Tongue (tissue), 2 donors: Measurements from ENCODE around the gene TMEM201.

DNA sequence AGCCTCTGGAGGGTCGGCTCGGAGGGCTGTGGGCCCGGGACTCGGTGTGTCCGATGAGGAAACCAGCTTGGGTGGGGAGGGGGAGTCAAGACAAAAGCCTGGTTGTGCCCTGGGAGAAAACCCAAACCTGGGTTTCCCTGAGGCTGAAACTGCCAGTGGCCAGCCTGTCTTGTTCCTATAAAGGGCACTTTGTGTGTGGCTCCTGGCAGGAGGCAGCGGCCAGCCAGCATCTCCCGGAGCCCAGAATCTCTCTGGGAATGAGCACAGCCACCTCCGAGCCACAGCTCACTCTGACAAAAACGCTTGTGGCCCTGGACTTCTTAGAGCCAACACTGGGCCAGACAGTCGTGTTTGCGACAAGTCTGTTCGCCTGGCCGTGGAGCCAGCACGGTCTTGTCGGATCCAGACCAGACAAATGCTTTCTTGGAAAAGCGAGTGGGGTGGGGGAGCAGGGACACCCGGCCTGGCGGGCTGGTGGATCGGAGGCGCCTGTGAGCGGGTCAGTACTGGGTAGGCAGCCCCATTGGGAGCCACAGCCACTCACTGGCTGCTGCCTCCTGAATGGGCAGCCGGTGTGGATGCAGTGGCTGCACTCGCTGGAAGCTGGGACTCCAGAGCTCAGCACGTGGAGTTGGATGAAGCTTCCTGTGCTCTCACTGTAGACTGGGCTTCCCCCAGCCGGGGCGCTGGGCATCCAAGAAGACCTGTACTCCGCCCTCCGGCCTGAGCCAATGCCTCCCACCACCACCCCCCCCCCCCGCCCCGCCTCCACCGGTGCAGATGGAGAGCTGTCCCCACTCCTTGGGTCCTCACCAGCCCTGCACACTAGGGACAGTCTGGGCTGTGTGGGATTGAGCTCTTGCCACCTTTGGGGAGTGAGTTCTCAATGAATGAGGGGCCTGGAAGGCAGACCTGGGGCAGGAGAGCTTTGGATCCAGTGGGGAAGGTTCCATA, 32.1 kb downstream of the SPSB1 start:
- RAMPAGE, long total RNA, result no peak

- RAMPAGE, long total RNA, result no peak
These were observed 69.2 kb downstream of the SPSB1 start for GRCh38 chr1:9361735-9362526.

DNA sequence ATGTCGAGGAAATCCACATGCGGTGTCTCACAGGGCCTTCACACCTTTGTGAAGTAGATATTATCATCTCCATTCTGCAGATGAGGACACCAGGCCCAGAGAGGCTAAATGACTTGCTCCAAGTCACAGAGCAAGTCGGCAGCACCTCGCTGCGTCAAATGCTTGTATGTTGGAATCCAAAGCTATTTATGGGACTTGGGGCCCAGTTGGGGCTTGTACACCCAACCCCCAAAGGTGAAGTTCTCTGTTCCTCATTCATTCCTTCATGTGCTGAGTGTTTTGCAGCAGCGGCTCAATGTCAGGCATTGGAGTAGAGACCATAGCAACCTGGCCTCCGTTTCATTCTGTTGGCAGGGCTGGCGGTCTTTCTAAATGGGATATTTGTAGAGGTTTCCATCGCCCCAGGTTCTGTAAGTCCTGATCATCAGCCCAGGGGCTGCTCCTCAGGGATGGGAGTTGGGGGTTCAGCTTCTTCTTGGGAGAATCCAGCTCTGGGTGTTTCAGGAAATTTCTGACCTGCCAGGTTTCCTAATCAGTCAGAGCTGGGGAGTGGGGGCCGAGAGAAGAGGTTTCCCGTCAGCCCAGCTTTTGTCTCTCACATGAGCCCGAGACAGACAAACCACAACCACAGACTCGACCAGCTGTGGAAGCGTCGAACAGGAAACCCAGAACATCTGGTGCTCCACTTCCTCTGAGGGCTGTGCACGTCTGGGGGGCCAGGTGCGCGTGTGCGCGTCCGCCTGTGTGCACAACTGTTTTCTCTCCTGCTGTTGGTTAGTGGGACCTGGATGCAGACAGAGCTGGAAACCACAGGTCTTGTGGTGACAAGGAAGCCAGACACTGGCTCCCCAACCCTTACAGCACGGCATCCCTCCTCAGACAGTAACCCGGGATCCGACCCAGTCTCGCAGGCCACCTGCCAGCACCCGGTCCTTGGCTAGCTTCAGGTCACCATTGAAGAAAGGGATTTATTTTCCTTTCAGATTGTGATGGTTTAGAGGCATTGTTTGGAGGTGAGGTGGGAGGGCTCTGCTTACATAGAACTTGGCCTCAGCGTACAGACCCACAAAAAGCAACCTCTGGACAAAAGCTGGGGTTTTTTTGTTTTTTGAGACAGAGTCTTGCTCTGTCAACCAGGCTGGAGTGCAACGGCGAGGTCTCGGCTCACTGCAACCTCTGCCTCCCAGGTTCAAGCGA, 113.0 kb upstream of the SLC25A33 start:
- RAMPAGE, long total RNA, result no peak

DNA sequence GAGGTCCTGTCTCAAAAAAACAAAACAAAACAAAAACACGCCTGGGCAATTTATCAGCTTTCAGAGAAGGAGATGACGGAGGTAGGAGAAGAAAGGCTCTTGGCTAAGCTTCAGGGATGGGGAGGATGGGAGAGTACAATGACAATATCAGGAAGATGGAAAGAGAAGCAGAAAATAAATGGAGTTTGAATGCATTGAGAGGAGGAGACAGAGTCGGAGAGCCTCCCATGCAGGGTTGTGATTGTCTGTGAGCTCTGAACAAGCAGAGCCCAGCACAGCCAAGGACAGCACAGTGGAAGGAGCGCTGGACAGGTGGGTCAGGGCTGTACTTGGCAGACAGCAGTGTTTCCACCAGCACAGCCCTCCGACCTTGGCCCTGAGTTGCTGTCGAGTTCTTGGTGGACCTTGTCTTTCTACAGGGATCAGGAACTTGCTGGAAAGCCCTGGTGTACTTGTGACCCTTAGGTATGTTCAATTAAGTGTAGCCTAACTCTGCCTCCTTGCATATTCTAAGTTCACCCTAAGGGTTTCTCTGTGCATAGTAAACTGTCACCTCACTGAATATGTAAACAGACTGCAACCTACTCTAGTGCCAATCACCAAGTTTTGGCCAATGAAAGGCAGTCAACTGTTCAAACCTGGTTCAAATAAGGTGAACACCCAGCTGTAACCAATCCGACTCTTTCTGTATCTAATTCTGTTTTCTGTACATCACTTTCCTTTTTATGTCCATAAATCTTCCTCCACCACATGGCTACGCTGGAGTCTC, 86.7 kb upstream of the SLC25A33 start:
- RAMPAGE, long total RNA, result no peak

GRCh38 chr1:9588211-9589359, at the start of gene TMEM201:
Gene TMEM201 (plus strand): TSS chr1:9588911.
- RAMPAGE, long total RNA, result no peak

- RAMPAGE, long total RNA, result no peak
These were observed 1.3 kb downstream of the PIK3CD start for GRCh38 chr1:9652797-9653175.

DNA sequence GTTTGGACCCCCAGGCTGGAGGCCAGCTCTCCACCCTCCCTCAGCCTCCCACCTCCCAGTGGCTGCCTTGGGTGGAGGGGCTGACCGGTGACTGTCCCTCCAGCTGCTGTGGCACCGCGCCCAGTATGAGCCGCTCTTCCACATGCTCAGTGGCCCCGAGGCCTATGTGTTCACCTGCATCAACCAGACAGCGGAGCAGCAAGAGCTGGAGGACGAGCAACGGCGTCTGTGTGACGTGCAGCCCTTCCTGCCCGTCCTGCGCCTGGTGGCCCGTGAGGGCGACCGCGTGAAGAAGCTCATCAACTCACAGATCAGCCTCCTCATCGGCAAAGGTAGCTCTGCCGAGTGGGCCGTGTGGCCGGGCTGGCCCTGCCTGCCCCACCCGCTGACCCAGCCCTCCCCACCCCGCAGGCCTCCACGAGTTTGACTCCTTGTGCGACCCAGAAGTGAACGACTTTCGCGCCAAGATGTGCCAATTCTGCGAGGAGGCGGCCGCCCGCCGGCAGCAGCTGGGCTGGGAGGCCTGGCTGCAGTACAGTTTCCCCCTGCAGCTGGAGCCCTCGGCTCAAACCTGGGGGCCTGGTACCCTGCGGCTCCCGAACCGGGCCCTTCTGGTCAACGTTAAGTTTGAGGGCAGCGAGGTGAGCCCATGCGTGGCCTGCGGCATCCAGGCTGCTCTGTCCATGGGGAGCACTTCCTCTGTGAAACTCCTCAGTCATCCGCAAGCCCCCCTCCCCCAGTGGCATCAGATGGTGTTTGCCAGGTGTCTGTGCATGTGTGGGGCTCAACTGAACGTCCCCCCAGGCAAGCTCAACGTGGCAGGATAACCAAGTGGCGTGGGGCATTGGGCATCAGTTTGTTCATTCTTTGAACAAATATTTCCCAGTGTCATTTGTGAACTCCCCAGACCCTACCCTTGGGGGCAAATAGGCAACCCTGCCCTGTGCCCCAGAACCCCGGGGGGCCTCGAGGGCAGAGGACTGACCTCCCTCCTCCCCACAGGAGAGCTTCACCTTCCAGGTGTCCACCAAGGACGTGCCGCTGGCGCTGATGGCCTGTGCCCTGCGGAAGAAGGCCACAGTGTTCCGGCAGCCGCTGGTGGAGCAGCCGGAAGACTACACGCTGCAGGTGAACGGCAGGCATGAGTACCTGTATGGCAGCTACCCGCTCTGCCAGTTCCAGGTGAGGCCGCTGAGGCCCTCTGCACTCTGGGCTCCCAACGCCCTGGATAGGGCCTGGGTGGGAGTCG, 64.3 kb downstream of the PIK3CD start:
- RAMPAGE, long total RNA, result no peak

DNA sequence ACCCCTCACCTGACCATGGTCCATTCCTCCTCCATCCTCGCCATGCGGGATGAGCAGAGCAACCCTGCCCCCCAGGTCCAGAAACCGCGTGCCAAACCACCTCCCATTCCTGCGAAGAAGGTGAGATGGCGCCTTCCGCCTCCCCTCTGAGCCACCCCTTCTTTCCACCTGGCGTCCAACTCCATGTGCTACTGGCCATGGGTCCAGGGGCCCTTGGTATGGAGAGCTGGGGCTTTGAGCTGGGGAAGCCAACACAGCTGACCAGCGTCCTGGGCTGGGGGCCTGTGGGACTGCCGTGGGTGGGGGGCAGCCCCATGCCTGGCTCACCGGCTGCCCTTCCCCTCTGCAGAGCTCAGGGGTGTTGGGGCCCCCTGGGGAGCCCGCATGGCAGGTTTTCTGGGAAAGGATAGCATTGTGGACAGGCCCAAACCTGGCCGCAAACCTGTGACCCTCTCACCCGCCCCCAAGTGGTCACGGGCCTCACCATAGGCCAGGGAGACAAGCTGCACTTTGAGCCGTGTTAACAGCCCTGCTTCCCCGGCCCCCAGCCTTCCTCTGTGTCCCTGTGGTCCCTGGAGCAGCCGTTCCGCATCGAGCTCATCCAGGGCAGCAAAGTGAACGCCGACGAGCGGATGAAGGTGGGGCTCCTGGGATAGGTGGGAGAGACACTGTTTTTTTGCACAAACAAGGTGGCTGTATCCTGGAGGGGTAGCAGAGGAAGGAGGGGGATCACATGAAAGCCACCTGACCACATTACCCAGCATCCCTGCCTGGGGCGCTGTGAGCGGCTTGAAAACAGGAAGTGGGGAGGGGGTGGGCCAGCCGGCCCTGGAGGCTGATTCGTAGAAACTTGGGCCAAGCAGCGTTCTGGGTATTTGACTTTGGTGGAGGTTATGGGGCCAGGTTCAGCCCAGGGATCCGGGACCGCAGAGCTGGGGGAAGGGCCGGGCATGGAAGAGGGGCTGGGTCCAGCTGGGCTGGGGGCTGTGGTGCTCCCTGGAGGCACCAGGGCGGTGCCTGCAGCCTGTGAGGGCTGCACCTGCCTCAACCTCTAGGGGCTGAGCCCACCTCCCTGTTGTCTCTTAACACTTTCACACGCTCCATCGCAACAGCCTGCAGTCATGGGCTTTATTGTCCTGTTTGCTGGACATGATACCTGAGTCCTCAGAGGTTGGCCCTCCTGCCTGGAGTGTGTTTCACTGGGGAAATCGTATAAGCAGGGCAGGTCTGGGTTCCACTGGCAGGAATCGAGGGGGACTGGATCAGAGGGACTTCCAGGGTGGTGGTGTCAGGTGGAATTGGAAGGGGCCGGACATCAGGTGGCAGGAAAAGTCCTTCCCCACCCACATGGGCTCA, 65.9 kb downstream of the PIK3CD start:
- RAMPAGE, long total RNA, result no peak

DNA sequence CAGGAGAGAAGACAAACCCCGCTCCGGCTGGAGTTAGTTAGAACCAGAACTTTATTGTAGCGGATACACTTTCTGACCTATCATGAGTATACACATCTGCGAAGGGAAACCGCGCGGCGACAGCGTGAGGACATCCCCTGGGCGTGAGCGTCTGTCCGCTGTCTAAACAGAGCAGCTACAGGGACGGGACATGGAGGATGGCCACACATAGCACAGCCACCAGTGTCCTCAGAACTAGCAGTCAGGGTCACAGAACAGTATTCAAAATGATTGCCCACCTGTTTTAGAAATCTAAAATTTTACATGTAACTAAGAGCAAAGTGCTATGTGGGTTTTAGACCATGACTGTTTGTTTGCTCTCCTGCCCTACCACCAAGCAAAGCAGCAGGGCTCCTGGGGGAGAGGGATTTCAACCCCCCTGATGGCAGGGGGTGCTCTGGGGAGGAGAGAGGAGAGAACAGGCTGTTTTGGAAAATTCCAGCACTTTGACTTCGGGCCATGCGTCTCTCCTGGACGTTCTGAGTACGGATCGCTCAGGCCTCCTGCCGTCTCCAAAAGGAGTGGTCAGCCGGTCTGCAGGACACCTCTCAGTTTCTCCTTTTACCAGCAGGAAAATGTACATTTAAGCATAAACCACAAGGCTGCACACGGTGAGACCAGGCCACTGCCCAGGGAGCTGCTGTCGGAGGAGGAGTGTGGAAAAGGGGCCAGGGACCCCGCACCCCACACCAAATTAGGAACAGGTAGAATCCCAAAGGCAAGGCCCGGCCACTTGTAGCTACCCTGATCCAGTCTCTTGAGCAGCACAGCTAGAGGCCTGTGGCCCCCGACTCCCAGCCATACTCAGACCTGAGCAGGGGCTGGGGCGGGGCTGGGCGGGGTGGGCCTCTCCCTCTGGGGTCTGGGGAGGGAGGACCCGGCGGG, 77.7 kb downstream of the PIK3CD start:
- RAMPAGE, long total RNA, result no peak

- RAMPAGE, long total RNA, result no peak
These were observed 19.7 kb upstream of the CLSTN1 start for GRCh38 chr1:9843383-9843878.

- RAMPAGE, long total RNA, result no peak
These were observed 9.6 kb downstream of the CTNNBIP1 start for GRCh38 chr1:9900241-9901025.

- RAMPAGE, long total RNA, result no peak
These were observed 76.3 kb downstream of the UBE4B start for GRCh38 chr1:10108844-10109646.

DNA sequence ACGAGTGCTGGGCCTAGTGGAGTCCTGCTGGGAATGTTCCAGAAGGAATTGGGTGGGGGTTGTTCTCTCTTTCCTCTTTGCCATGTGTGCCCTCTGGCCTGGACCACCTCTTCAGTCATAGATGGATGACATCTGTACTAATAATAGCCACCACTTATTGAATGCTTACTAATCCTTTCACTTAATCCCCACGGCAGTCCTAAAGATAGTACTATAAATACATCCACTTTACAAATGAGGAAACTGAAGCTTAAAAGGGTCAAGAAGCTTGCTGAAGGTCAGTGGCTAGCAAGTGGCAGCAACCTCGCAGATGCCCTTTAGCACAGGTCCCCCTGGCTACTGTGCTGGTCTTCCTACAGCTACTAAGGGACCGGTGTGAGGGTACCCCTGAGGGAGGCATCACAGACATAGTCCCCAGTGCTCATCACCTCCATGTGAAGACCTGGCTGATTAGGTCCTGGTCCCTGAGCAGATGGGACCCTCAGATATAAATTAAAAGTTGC, 55.2 kb upstream of the KIF1B start:
- RAMPAGE, long total RNA, result no peak

DNA sequence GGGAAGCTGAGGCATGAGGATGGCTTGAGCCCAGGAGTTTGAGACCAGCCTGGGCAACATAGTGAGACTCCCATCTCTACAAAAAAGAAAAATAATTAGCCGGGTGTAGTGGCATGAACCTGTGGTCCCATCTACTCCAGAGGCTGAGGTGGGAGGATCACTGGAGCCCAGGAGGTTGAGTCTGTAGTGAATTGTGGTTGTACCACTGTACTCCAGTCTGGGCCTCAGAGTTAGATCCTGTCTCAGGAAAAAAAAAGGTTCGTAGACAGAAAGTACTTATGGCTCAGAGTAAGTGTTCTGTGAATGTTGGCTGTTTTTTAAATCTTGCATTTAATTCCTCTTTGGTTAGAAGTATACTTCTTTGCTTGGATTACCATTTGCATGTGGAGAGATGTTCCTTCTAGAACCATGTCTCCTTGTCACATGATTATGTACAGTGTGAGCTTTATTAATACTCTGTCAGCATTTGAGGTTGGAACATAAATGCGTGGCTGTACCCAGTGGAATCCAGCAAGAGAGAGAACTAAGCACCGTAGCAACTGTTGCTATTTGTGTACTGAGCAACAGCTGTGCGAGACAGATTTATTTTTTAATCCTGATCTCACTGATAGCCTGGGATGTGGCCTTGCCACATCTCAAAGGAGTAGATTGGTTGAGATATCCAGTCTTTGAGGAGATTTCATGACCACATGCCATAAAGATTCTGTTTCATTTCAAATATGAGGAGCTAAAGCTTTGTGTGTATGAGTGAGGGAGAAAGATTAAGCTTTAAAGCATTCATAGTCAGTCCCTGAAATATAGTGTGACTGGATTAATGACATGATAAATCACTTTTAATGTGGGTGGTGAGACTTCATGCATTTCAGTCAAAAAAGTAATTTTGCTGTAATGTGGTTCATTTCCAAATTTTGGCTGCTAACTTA, 43.3 kb downstream of the KIF1B start:
- RAMPAGE, long total RNA, result no peak

DNA sequence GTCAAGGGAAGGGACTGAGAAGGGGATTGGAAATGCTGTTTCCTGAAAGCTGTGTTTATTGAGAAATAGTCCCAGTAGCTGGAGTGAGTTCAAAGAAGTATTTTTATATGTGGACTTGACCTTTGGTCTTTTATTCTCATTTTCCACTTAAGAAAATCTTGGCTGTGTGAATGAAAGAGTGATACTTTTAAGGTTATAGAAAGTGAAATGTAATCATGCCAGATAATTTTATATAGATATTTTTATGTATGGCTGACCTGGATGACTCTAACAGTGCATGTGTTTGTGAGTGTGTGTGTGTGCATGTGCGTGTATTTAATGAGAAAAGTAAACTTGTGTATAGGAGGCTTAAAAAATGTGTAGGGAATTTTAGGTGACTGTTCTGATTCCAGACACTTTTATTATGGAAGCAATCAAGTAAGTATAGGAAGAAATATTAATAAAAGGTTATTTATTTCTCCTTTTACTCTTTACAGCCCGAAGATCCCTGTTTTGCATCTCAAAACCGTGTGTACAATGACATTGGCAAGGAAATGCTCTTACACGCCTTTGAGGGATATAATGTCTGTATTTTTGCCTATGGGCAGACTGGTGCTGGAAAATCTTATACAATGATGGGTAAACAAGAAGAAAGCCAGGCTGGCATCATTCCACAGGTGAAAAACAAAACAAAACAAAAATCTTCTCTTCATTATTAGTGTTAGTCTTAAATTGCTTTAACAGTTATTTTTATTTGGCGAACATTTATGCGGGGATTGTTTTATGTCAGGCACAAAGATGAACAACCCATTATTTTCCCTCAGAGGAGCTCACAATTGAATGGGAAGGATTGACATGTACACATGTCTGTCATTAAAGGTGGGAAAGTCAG, 47.9 kb downstream of the KIF1B start:
- RAMPAGE, long total RNA, result no peak

DNA sequence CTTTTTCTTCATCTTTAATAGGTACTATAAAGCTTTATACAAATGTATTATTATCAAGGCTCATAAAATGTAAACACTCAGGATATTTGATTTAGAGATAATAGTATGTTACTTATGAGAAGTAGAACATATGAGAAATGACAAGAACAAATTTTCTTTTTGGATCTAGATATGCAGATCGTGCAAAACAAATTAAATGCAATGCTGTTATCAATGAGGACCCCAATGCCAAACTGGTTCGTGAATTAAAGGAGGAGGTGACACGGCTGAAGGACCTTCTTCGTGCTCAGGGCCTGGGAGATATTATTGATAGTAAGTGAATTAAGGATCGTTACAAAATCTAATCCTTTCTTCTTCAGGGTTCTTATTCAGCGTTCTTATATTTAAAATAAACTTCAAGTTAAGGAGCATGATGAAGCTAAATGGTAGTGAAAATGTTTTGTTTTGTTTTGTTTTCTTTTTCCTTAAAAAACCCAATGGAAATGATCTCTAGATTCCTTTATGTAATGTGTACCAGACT, 67.5 kb downstream of the KIF1B start:
- RAMPAGE, long total RNA, result no peak

- RAMPAGE, long total RNA, result no peak
These were observed 22.2 kb upstream of the PGD start for GRCh38 chr1:10376682-10377096.

- RAMPAGE, long total RNA, result no peak
These were observed 11.2 kb upstream of the PGD start for GRCh38 chr1:10387418-10388213.

GRCh38 chr1:10471791-10472141, 563 bp downstream of the DFFA start:
- RAMPAGE, long total RNA, result no peak

DNA sequence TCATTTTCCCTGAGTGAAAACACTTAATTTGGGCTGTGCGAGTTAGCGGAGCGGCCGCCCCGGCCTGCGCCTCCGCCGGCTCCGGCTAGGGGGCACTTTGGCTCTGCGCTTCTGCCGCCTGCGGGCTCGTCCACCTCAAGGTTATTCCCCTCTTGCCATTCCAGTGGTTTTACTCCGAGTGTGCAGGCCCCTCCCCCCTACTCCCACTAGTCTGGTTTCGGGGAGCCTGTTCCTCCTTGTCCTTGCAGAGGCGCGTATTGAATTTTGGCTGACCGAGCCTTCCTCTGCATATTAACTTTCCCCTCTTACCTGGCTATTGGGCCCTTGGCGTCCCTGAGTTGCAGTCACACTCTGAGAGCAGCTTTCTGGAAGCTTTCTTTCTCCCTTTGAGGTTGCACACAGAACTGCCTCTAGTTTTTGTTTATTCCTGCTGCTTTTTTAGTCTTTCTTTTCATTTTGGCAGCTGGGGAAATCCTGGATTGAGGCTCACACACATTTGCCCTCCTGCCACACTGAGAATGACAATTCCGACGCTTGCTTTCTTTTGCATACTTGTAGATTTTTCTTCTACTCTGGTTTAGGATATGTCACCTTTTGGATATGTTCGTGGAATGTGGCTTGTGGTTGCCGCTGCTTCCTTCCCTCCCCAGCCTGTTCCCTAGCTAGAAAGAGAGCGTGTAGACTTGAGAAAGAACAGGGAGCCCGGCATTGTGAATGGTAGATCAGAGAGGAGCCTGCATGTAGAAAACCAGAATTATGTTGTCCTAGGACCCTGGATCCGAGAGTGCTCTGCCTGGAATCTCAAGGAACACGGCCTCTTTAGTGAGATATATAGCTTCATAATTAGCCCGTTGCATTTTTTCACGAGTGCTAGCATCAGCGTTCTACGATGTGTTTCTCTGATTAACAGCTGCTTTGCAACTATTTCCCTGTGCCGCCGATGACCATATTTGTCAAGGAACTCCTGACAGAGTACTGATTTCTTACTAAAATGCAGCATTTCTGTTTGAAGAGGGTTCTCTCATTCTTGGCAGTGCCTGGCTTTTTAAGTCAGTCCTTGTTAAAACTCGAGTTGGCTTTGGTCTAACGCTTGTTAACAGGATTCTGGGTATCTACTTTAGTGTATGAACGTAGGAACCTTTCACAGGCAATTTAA, 56.0 kb downstream of the PEX14 start:
- RAMPAGE, long total RNA, result no peak